Jurkat, Clone E6-1 (cell line): ENCODE measurements around a stretch of chr1.

DNA sequence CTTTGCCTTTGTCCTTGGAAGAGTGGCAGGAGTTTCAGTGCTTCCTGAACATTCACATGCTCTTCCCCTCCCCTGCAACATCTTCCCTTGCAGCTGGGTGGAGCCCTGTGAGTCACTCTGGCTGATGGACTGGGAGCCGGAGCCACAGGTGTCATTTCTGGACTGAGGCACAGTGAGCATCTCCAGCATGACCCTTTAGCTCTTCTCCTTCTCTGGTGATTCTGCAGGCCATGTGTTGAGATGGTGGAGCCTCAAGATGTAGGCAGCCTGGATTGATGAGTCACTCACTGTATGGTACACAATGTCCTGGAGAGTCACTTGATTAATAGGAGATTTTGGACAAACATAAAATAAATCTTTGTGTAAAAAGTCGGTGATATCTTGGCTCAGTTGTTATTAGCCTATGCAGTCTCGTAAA is 217.8 kb downstream of the URB2 start:
- RRBS = no CpG with 5 or more reads among the region's 3 CpGs

DNA sequence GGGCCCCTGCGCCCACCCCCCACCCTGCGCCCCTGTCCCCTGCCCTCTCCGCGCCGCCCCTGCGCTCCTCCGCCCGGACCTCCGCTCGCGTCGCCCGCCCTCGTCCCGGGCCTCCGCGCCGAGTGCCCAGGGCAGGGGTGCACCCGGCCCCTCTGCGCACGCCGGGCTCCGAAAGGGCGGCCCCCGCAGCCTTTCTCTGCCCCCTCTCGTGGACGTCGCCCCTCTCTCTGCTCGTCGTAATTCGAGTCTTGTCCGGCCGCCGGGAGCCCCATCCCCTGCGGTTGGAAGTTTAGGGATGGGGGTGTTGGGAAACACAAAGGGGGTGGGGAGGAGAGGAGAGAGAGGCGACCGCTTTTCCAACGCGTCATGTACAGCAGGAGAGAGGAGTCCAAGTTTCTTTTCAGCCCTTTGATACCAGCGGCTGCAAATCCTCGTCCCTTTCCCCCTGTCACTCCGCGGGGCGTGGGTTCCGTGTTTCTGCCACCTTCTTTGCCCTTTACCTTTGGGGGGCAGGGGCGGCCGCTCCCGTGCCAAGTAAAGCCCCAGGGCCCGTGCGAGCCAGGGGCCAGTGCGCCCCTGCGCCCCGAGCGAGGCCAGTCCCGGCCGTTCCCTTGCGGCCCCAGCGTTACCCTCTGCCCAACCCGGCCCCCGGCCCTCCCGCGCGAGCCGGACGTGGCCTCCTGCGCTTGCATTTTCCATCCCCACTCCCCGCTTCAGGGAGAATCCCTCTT is 559 bp downstream of the GALNT2 start:
- RRBS = 2% methylated on average over 26 of the region's 67 CpGs

DNA sequence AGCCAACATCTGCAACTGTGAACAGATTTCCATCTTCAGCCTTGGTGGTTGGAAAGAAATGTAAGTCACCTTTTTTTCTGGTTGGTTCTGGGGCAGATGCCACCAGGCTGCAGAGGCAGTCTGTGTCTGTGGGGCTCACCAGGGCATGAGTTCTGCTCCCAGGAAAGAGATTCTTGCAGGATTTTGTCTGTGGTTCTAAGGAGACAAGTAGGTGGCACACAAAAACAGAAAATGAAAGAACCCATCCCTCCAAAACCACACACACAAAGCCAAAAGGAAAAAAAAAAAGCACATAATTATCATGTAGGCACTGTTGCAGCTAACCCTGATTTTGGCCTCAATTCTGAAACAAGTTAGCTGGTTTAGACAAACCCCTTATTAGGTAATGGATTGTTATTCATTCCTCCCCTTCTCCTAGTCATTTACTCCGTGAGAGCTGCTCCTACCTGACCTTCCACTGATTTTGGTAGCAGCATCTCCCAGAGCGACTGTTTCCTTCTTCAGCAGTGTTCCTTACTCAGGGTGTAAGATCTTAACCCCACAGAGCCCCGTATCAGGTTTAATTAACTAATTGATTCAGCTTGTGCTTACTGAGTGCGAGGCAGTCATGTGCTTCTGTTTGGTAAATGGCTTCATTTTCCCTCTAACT is 36.5 kb downstream of the GALNT2 start:
- RRBS = no CpG with 5 or more reads among the region's 4 CpGs

DNA sequence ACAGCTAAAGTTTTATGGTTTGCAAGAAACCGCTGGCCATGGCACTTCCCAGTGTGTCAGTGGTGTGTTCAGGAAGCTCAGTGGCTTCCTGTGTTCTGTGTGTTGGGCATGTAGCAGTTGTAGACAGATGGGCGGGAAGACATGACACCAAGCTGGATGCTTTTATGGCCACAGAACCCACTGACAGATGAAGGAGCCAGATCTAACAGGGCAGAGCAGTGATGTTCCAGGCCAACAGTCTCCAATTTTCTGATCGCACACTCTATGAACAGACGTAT is 119.9 kb downstream of the GALNT2 start:
- RRBS = no CpG with 5 or more reads among the region's 4 CpGs

DNA sequence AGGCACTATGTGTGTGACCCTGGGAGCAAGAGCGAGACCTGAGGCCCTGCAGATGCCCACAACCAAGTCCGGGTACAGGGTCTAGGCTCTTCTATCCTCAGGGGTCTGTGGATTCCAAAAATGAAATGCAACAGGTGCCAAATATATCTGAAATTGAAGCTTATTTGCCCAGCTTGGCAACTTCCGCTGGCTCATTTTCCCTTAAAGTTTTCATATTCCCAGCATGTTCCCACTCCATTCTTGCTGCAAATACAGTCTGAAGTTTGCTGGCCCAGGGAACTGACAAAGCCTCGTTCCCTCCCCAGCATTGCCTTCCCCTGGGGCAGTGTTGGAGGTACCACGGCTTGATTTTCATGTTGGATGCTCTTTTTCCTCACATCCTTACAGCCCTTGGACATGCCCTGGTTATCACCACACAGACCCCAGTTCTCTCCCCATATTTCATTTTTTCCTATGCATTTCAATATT is 177.6 kb downstream of the PGBD5 start:
- RRBS = no CpG with 5 or more reads among the region's 5 CpGs

DNA sequence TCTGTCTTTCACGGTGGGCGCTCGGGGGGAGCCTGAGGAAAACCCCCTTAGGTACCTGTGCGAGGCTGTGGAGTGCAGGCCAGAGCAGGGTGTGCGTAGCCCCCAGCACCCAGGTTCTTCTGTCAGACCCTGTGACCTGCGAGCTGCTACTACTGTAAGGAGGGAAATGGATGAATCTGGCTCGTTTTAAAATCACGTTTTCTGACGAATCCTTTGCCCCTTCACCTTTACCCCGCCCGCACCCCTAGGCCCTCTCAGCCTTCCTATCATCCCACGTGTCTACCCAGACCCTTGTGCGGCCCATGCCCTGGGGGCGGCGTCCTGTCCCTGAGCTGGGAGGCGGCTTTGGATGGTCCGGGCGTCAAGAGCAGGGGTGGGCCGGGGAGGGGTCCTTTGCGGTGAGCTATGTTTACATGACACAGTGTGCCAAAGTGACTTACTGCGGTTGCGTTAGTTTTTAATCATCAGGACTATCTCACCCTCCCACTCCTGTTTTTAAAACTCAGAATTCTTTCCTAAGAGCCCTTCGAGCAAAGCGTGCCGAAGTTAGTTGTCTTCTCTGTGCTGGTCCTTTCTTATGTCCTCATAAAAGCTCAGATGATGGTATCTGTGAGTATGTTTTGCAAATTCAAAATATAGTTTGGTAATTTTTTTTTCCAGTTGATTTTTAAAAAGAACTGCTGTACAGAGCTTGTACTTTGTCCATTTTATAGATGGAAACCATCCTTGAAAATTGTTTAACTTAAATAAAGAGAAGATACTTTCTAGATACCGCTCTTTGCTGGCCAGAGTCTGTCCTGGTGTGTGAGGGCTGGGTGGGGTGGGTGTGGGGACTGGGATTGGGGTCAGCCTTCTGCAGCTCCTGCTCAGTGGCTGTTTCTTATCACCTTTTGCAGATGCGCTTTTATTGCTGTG is 144.5 kb downstream of the PGBD5 start:
- RRBS = no CpG with 5 or more reads among the region's 27 CpGs

DNA sequence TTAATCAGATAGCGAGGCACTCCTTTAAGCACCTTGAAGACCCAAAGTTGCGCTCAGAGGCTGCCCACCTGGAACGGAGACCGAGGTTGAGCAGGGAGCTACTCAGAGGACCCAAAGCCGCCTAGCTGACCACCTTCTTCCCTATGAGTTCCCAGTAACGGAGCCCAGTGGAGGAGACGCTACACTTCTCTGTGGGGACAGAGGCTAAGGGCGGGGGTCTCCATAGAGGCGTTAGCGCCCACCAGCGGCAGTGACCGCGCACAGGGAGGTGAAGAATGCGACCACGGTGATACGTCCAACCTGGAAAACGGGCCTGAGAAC is 500 bp upstream of the COG2 start:
- RRBS = no CpG with 5 or more reads among the region's 17 CpGs

DNA sequence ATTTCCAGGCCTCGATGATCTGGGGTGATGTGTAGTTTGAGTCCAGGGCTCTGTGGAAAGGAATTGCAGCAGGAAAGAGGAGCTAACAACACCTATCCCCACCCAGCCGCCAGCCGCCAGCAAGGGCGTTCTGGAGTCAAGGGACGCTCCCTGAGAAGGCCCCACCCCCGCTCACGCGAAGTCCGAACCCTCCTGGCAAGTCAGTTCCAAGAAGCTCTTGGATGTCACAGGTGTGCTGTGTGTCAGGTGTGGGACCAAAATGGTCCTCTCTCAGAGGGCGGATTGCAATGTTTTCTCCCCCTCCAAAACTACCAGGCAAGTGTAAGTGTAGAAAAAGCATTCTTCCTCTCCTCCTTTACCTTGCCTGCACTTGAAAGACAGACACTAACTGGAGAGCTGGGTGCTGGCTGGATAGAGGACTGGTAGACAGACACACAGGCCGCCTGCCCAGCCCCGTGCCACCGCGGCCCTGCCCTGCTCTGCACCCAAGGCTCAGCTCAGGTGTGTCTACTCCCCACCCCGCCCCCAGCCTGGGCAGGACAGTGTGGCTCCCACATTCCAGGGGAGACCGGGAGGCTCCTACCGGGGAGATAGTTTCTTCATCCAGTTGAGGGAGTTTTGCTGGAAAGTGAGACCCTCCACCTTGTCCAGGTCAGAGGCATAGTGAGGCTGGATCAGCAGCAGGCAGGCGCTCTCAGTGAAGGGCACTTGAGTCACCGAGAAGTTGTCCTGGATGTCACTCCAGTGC is 8.4 kb downstream of the AGT start:
- RRBS = no CpG with 5 or more reads among the region's 19 CpGs

DNA sequence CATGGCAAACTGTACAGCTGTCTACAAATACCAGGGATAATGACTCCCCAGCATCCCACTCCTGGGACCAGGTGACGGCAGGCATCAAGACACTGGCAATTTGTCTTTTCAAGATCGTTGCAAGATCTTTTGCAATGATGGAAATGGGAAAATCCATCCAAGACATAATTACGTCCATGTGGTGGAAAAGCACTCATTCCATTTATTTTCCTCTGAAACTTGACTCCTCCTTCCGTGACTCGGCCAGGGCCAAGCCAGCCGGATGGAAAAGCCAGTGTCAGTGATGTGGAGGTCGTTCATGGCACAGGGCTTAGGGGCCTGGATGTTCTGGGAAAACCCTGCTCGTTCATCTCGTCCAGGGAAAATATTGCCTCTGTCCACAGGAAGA is 46.3 kb downstream of the C1orf198 start:
- RRBS = no CpG with 5 or more reads among the region's 9 CpGs

DNA sequence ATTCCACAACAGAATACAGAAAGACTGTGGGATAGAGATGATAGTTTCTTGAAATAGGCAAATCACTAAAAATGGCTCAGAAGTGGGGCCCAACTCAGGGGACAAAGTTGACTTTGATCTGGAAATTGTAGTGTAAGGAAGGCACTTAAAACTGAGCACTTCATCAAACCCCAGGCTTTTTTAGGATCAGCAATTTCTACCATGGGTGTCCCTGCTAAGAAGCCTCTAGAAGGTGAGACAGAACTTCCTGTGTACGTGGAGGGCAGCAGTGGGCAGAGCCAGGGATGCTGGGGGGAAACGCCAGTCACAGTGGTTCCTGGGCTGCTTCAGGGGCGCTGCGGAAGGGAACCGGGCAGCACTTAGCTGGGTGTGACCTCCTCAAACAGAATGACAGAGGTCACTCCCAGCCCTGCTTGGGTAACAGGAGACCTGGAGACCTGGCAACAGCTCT is 20.6 kb downstream of the C1orf198 start:
- RRBS = no CpG with 5 or more reads among the region's 5 CpGs

DNA sequence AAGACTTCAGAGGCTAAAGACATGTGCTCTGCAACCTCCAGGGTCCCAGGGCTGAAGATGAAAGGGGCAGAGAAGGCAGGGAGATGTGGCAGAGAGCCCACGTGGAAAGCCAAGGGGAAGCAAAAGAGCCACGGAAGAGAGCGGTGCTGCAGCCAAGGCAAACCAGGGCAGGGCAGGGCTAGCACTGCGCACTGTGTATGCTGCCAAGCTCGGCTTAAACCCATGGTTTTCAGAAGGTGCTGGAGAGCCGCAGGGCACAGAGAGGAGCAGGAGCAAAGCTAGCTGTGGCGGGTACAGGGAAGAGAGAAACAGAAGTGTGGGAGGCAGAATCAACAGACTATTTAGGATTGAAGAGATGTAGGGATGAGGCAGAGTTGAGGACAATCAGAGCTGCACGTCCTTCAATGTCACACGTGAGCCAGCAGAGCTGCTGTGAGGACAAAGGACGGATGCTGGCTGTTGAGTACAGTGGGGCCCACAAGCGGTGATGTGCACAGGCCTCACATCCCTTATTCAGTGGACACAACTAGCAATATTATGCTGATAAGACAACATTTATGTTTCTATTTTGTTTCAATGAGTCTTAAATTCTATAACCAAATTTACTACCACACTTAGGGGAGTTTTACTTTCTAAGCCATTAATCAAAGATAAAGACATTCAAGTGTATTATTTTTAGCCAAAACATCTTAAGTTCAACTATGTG is 42.0 kb upstream of the C1orf198 start:
- RRBS = no CpG with 5 or more reads among the region's 11 CpGs

GRCh38 chr1:231288742-231289182 is 47.8 kb downstream of the GNPAT start:
- RRBS = no CpG with 5 or more reads among the region's 13 CpGs

GRCh38 chr1:231336730-231337348 is 813 bp downstream of the EXOC8 start:
- RRBS = 16% methylated on average over 7 of the region's 30 CpGs

- RRBS = no CpG with 5 or more reads among the region's 4 CpGs
Measured at GRCh38 chr1:231357674-231358298, 19.7 kb downstream of the SPRTN start.

DNA sequence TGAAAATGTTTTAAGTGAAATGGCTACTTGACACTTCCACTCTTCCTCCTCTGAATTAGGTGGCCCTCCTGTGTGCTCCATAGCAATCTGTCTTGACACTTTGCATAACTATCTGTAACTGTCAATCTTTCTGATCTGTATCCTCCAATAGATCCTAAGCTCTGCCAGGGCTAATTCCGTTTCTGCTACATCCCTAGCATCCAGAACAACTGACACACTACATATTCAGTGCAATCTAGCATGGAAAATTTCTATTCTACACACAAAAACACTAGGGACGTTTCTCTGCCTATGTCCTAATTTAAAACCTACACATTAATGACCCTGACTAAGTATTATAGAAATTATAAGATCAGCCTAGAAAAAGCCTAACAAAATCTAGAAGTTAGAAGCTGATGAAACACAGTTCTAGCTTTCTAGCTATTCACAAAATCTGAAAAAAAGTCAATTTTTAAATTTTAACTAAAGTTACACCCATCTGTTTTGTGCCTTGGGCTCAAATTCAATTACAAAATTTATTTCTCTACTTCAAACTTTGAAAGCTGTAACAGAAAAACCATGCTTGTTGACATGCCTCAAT is 34.1 kb downstream of the SPRTN start:
- RRBS = no CpG with 5 or more reads among the region's 2 CpGs

DNA sequence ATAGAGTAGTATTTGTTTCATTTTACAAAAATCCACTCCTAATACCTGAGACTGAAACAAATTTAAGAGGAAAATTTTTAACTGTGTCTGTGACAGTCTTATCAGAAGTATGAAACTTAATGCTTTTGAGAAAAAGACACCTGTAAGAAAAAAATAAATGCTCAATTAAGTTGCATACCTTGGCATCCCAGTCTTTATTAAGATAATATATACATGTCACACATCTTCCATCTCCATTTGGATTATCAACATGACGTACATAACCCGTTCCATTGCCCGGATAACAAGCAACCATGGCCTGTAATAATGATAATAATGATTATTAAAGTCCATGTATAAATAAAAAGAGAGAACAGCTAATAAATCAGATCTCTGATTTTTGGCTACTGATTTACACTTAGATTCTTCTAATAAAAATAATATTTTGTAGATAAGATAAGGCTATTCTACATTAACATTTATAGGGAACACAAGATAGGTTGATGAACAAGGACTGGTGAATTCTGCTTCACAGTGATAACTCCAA is 35.8 kb downstream of the SPRTN start:
- RRBS = no CpG with 5 or more reads among the region's 3 CpGs

DNA sequence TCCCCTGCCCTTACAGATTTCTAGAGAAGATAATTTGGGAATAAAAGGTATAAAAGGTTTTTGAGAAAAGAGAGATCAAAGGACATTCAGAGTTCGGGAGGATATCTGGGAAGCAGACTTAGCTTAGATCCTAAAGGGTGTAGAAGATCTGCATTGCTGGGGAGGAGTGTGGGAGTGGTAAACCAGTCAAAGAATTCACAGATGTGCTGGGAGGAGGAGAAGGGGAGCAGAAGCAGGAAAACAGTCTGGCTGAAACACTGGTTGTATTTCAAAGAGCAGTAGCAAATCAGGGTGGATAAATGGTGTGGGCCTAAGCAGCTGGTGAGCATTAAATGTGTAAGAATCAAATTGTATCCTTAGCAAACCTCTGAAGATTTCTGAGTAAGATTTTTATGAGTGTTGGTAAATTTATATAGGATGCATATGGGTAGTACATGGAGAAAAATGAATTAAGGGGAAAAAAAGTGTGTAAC is 14.0 kb downstream of the EGLN1 start:
- RRBS = no CpG with 5 or more reads among the region's 1 CpG

GRCh38 chr1:231605482-231605715 is 21.2 kb upstream of the DISC1 start:
- RRBS = no CpG with 5 or more reads among the region's 4 CpGs

DNA sequence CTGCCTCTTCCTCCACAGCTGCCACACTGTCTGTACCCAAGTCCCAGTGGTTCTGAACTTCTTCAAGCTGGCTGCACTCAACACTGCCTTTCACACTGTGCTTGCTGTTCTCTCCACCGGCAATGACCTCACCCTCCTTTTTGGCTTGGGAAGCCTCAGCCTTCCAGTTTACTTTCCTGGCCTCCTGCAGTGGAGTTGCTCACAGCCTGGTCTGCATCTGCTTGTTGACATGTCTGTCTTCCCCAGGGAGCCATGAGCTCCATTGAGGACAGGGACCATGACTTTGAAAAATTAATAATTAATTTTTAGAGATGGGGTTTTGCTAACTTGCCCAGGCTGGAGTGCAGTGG is 57.2 kb downstream of the DISC1 start:
- RRBS = no CpG with 5 or more reads among the region's 1 CpG

- RRBS = no CpG with 5 or more reads among the region's 13 CpGs
Measured at GRCh38 chr1:232378652-232379401, 251.1 kb downstream of the SIPA1L2 start.